SK-MEL-5 (cell line): ENCODE measurements around the genes RNF20 and GRIN3A.

DNA sequence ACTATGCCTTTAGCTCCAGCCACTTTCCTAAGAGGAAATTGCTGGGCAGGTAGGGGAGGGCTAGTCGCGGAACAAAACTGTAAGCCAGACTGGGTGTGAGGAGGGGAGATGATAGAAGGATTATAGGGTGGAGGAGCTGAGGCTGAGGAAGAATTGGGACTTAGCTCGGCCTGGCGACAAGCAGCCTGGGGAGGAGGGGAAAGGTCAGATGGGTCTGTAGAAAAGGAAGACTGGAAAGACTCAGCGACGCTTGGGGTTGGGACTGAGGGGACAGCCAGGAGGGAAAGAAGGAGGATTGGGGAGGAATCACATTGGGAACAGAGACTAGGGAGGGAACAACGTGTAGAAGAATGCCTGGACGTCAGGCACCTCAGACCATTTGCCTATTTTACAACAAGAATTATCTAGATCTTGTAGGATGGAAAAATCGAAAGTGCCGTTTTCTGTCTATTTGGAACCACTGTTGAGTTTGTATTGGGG, 45.6 kb downstream of the INVS start:
RAMPAGE:
- cytosol, long total RNA, result no peak
- long total RNA, result no peak
- nucleus, long total RNA, result no peak

DNA sequence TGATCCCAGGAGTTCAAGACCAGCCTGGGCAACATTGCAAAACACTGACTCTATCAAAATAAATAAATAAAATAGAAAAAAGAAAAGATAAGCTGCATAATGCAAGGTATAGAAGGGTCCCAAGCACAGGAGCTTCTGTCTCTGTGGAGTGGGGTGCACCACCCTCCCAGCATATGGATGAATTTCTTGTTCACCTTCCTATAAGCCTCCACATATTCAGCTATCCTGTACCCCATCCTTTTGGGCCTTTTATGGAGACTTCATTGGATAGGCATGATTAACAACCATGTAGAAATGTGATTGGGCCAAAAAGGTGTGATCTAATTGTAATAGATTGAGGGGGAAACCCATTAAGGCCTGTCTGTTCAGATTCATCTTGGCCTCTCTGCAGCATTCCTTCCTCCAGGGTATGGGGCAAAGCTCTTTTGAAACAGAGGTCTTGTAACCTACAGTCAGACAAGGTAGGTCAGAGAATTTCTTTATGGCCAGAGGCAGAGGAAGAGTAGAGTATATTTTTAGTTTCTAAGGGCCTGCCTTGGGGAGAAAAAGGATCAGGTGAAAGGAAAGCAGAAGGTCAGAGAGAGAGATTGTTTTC, 98.4 kb downstream of the INVS start:
RAMPAGE:
- cytosol, long total RNA, result no peak
- long total RNA, result no peak
- nucleus, long total RNA, result no peak

DNA sequence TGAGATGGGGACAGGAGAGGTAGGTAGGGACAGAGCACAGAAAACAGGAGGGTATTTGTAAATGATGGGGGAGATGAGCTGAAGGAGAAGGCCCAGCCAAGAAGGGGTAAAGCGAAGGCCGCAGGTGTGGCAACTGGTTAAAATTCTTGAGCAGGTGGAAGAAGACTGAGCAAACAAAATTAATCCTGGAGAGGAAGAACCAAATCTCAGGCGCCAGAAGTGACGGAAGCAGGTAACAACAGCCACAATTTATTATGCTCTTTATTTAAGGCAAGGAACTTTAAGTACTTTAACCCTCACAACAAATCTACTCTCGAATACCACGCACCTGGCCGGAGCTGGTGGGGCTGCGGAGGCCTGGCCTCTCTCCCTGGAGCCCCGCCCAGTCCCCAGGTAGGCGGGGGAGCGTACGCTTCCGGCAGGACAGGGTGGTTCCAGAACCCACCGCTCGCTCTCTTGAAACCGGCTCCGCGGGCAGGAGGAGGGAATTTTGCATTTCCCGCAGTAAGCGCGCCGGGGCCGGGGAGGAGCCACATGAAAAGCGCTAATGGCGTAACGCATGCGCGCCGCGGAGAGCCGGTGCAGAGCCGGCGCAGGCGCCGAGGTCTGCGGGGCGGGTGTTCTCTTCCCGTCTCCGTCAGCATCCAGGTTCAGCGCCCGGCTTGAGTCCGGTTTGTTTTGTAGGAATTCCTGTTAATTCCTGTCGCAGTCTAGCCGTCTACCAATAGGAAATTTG, 20.6 kb downstream of the CAVIN4 start:
RAMPAGE:
- cytosol, long total RNA, result no peak
- long total RNA, result no peak
- nucleus, long total RNA, result no peak

DNA sequence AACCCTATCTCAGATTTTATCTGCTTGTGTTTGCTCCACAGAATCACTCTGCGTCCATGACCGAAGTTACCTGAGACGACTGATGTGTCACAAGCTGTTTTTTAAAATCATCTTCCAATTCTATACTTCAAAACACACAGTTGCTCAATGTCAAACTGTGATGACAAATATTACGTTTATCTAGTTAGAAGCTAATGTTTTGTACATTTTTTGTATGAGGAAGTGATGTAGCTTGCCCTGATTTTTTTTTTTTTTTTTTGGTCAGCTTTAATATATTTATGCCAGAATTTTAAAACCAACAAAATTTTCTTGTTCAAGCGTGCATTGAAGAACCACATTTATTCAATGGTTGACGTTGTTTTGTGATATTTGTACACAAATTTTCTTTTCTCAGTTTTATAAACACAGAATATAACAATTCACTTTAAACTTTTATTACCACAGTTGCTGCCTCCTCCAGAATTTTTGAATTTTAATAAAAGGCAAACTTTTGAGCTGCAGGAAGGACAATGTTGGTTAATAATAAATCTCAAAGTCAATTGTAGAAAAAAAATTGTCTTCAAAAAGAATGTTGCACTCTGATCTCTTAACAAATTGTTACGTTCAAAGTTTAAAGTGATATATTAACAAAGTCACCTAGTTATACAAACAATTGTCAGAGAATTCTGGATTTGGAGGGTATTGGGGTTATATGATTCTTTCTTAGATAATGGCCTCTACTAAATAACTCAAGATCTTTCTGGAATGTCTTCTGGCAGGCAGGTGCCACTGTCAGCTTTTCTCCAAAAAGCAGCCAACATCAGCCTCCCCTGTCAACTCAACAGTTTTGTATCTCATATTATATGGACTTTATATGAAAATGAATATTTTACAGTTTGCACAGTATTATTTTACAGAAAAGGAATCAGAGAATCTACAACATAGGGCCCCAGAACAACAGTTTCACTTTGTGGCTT, 60.5 kb downstream of the BAAT start:
RAMPAGE:
- cytosol, long total RNA, result no peak
- long total RNA, result no peak
- nucleus, long total RNA, result no peak

DNA sequence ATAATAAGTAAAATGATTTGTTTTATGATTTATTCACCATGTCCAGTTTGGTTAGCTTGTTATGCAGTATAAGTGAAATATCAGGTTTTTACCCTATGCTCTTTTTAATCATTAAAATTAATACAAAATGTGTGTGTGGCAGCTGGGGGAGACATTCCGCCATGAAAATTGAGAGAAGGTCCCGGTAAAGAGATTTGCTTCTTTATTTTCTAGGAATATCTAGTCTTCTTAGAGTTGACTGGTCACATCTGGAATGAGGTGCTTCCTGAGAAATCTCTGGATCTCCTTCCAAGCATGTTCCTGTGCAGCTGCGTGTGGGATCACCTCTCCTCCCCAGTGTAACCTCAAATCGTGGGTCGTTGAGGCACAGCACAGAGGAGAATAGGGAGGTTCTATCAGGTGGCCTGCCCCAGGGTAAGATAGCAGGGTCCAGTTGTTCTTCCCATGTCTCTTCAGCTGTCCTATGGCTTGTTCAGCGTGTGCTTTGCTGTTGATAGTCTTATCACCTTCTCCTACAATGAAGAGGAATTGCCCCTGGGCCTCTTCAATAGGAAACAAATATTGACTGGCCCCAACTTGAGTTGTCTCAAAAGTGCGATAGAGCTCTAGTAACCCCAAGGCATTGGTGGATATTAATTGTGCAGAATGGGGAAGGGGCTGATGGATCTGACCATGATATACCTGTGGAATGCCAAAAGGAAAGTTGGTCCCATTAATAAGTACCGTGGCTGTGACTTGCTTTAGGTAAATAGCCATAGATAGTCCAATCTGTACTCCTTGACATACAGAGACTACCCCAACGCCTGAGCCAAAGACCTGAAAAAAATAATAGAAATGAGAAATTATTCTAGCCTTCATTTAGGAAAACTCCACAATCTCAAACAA, 22.4 kb downstream of the BAAT start:
RAMPAGE:
- cytosol, long total RNA, result no peak
- long total RNA, result no peak
- nucleus, long total RNA, result no peak

DNA sequence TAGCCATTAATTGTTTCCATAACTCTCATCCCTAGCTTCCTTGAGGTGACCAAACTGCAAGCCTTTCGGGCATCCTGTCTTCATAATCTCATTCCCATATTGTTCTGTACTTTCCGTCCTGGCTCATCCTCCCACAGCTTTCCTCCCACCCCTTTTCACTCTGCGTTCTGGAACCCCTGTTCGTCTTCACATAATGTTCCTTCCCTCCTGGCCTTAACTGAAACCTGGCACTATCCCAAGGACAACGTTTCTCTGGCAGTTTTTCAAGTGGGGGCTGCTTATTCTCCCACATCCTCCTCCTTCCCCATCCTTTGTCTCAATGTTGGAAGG, 1.4 kb downstream of the ZNF189 start:
RAMPAGE:
- cytosol, long total RNA, result no peak
- long total RNA, result no peak
- nucleus, long total RNA, result no peak

DNA sequence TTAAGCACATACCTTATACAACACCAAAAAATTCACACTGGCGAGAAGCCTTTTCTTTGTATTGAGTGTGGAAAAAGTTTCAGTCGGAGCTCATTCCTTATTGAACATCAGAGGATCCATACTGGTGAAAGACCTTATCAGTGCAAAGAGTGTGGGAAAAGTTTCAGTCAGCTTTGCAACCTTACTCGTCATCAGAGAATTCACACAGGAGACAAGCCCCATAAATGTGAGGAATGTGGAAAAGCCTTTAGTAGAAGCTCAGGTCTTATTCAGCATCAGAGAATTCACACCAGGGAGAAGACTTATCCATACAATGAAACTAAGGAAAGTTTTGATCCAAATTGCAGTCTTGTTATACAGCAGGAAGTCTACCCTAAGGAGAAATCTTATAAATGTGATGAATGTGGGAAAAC, 10.1 kb downstream of the ZNF189 start:
RAMPAGE:
- cytosol, long total RNA, result no peak
- long total RNA, result no peak
- nucleus, long total RNA, result no peak

RAMPAGE:
- cytosol, long total RNA, result no peak
- long total RNA, result no peak
- nucleus, long total RNA, result no peak
These were observed 1.7 kb upstream of the ALDOB start for GRCh38 chr9:101437159-101437744.

DNA sequence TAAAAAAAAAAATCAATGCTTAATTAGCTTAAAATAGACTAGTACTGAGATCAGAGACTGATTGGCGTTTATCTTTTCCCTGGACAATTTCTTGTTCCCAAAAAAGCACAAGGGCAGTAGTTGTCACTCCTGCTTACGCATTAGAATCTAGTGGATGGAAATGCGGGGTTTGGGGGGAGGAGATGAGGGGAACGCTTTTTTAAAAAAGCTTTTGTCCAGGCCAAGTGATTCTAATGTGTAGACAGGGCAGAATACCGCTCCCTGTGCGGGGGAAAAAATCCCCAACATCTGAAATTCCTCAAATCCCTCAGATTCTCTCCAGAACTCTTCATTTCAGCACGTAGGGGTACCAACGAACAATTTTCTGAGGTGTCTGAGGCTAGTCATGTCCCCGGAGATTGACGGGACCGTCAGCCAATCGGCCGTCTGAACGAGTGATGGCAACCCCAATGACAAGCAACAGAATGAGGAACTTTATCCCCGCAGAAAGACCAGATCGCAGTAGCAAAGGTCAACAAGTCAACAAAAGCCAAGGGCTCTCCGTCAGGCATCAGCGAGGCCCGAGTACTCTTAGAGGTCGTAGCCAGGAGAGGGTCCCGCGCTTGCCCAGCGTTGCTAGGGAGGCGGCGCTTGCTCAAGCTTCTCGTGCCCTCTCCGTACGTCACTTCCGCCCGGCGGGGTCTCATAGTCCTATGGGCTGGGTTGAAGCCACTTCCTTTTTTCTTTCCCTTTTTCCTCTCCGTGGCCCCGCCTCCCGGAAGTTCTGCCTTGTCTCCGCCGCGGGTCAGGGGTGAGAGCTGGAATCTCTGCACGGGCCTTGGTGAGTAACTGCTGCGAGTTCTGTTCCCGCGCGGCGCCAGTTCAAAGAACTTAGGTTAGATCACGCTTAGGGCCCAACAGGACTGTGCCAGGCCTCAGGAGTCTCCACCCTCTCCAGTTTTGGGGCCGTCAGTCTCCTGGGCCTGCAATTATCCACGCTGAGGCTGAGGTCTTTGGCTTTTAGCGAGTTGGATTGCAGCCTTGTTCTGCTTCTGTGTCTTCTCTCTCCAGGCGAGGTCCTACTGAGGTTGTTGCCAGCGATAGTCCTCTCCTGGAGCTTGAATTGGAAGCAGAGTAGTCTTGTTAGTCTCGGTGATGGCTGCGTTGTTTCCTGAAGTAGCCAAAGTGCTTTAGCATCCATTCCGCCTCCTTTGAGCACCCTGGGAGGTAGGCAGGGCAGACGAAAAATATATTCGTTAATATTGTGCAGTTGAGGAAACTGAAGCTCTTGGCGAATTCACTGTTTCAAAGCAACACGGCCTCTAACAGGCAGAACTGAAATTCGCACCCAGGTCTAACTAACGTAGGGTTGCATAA, at the start of gene RNF20:
Gene RNF20, plus strand, starts transcription at position 759 of the 1,356 bp plus-strand sequence.
RAMPAGE:
- cytosol, long total RNA, result start-site peak on the plus strand centred at position 781 of the sequence, 30 bp wide, 157 and 30 reads in 2 replicates
- long total RNA, result start-site peak on the plus strand centred at position 782 of the sequence, 37 bp wide, 149 and 81 reads in 2 replicates
- nucleus, long total RNA, result no peak

GRCh38 chr9:101551993-101552880, 18.6 kb downstream of the RNF20 start:
RAMPAGE:
- cytosol, long total RNA, result no peak
- long total RNA, result no peak
- nucleus, long total RNA, result no peak

DNA sequence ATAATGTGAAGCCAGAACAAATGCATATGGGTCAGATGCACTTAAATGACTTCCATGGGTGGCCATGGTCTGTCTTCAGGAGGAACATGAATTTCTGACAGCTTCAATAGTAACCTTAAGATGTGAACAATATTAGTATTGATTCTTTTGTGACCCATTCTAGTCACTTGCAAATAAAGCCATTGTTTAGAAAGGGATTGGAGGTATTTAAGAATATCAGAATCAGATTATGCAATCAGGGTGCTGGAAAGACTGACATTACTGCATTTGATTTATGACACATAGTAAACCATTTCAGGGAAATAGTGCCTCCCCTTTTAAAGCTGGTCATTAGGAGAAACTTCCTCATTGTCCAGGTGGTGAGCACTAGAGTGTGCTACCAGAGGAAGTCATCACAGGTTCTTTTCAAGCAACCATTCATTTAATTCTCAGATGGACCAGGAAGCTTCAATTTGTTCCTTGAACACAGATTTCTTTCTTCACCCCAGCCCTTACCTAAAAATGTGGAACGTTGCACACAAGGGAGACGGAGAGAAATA, 32.1 kb downstream of the GRIN3A start:
RAMPAGE:
- cytosol, long total RNA, result no peak
- long total RNA, result no peak
- nucleus, long total RNA, result no peak

RAMPAGE:
- cytosol, long total RNA, result no peak
- long total RNA, result no peak
- nucleus, long total RNA, result no peak
These were observed at the start of gene GRIN3A for GRCh38 chr9:101738403-101738881. Gene GRIN3A (minus strand): TSS chr9:101738647.

DNA sequence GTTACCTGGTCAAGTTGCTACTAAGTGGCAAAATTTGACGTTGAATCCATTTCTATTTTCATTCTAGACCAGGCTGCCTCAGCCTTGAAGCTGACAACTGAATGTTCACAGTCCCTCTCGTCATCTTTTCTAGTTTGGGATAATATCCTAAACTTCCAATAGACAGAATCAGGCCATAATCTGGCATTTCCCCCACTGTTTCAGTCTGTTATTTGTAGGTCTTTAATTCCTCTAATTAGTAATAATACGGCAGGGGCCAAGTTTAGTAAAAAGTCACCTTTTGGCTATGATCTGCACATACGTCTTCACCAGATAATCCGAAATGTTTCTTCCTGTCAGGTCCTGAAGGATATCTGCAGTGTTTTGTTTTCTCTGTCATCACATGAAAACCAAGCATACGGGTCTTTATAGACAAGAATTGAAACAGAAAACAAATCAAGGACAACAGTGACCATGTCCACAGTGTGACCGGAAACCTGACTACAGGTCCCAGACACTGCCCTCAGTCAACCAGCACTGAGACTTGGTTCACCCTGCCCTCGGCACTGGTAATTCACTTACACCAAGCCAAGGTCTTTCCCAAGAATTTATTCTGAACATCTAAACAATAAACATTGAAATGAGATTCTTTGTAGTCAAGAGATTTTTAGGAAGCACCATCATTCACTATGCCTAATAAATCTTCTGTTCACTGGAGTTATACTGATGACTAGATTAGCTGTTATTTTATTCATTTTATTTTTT, 40.6 kb downstream of the NIPSNAP3B start:
RAMPAGE:
- cytosol, long total RNA, result no peak
- long total RNA, result no peak
- nucleus, long total RNA, result no peak

DNA sequence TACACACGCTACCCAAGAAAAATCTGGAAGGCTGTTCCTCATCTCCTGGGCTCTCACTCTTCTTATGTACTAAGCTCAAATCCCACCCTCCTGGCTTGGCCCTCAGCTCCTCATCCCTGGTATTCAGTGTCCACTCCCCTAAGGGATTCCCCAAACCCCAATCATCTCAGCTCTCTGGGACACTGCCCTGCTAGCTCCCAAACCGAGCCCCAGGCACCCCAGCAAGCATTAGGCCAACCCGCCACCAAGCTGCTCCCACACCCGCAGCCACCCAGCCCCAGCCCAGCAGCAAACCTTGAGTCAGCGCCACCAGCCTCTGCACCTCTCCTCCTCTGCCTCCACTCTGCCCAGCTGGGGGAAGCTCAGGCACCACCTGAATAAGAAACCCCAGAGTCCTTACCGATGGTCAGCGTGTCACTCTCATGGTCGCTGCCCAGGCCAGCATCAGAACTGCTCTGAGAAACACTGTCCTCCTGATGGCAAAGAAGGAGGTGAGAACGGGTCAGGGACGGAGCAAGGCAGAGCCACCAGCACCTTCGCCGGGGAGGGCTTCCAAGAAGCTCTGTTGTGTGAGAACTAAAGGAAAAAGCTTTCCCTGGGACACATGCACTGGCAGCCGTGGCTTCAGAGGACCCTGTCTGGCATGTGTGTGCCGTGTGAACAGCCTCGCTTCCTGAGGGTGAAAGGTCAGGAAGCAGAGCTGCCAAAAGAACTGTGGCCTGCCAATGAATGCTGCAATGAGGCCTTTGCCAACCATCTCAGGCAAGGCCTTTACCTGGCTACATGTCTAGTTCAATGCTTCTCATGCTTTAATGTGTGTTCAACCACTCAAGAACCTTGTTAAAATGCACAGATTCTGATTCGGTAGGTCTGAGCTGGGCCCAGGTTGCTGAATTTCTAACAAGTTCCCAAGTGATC, 53.3 kb downstream of the NIPSNAP3B start:
RAMPAGE:
- cytosol, long total RNA, result no peak
- long total RNA, result no peak
- nucleus, long total RNA, result no peak

DNA sequence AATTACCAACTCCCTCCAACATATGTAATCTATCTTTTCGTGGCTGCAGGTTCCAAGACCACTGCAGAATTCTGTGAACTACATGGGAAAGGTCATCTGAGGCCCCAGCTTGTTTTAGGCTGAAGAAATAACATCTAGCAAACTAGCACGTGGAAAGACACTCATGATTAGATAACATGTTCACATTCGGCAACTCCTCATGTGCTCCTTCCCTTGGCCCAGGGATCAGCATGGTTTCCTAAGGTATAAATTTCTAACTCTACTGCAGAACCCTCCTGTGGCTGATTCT, 58.2 kb downstream of the NIPSNAP3B start:
RAMPAGE:
- cytosol, long total RNA, result no peak
- long total RNA, result no peak
- nucleus, long total RNA, result no peak

DNA sequence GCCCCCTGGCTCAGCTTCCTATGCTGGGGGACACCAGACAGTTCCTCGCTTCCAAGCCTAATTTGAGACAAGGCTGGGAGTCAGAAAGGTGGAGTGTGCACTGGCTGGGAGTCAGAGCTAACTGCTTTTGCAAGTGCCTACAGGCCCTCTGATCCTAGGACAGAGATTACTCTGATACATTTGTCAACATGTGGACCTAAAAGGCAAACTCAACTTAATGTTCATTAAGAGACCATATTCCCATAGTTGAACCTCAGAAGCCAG, 80.8 kb downstream of the NIPSNAP3B start:
RAMPAGE:
- cytosol, long total RNA, result no peak
- long total RNA, result no peak
- nucleus, long total RNA, result no peak

RAMPAGE:
- cytosol, long total RNA, result no peak
- long total RNA, result no peak
- nucleus, long total RNA, result no peak
These were observed 25.1 kb downstream of the ABCA1 start for GRCh38 chr9:104902789-104903222.

RAMPAGE:
- cytosol, long total RNA, result no peak
- long total RNA, result no peak
- nucleus, long total RNA, result no peak
These were observed 138.2 kb upstream of the ABCA1 start for GRCh38 chr9:105065977-105066681.

DNA sequence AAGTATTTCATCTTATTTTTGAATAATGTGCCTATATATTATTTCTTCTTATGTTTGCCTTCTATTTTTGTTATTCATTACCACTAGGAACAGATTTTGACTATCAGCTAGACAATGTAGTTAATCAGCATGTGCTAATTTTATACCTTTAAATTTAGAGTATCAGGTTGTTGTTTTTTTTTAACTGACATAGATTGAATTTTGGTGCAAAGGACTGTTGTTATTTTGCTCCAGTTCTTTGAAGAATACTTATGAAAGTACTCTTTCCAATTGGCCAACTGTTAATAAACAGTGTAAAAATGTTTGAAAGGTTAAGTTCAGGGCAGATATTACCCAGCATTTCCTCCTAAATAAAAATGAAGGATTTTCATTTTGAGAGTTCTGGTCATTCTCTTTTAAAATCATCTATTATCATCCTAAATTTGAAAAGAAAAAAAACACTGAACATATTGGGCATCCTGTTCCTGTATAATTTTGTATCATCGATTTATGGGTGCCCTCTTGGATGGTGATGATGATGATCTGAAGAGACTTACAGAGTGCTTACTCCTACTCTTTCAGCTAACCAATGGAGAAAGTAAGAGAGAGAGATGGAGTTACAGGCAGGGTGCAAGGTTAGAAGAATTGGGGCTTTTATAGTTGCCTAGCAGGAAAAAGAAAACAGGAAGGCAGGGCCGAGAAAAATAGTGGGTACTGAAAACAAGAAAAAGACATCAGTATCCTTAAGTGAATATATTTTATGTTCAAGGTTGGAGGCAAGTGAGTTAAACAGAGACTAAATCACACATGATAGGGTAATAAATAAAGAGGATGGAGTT, 94.6 kb upstream of the FSD1L start:
RAMPAGE:
- cytosol, long total RNA, result no peak
- long total RNA, result no peak
- nucleus, long total RNA, result no peak

DNA sequence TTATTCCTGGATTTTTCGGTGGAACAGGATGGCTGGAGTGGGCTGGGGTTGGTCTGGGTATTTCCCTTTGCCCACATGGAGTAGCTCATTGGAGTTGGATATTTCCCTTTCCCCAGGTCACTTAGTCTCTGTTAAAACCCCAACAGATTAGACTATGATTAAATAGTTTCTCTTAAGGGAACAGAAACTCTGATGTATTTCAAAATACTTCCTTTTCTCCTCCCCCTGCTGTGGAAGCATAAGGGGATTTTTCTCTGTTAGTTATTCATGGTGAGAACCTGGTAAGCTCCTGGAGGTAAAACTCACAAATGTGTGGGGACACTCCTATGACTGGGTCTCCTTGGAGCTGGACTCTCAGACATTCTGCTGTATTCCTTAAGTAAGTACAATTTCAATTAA, 52.5 kb downstream of the FSD1L start:
RAMPAGE:
- cytosol, long total RNA, result no peak
- long total RNA, result no peak
- nucleus, long total RNA, result no peak